Heart right ventricle (tissue), 2 donors: ENCODE data around the gene CT47A1.

DNA sequence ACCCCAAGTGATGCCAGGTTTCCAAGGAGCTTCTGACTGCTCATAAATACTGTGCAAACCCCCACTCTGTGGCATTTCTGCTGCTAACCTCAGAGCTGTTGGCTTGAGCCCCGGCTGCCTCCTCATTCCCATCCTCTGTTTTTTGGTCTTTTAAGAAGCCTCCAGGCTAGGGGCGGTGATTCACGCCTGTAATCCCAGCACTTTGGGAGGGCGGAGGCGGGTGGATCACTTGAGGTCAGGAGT, 11.2 kb downstream of the SLC25A43 start:
- PRO-cap, 2 experiments = no peak in any of the 2 experiments

DNA sequence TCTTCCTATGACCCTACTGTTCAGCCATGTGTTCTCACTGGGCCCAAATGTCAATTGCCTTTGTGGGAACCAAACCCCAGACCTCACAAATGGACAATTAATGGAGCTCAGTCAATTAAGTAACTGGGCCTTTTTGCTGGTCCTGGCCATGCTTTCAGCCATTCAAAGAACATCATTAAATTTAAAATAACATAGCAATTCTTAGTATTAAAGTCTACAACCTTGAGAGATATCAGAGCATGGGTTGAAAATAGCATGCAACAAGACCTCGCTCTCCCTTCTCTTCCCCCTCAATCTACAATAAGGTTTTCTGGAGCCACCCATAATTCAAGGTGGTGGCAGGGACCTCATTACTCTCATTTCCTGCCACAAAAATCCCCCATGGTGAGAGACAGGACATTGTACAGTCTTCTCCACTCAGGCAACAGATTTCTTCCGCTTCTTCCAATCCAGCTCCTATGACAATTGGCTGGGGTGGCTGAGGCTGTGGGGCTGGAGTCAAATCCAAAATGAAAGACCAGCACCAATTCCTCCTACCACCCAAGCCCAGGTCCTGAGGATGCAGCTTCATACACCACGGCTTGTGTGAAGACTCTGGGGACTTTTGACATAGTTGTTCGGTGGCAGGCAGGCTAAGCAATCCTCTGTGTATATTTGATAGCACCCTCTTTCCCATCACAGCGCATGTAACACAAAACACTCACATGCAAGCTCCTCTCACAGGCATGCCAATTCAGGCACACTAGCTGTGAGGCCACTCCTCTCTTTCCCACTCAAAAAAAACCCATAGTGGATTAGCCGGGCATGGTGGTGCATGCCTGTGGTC, 46.5 kb downstream of the SEPTIN6 start:
- PRO-cap, 2 experiments = no peak in any of the 2 experiments

GRCh38 chrX:119691727-119693007, 801 bp downstream of the SEPTIN6 start:
- PRO-cap, 2 experiments = peak in 2 of 2 experiments; most common plus-strand start chrX:119692375 (in 2); most common minus-strand start chrX:119692342 (in 1)

DNA sequence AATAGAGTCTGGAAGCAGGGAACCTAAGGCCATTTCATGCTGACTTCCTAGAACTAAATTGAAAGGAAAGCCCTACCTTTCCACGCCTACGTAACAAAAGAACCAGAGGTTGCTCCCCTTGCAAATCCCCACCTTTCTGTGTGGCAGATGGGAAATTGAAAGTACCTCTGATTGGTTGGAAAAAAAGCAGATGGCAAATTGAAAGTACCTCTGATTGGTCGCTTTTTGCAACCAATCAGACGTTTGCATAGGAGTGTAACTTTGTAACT, 10.0 kb upstream of the AKAP14 start:
- PRO-cap, 2 experiments = no peak in any of the 2 experiments

GRCh38 chrX:119938613-119939088, 4.9 kb downstream of the NKAP start:
- PRO-cap, 2 experiments = no peak in any of the 2 experiments

GRCh38 chrX:119942683-119943040, 889 bp downstream of the NKAP start:
- PRO-cap, 2 experiments = no peak in any of the 2 experiments

DNA sequence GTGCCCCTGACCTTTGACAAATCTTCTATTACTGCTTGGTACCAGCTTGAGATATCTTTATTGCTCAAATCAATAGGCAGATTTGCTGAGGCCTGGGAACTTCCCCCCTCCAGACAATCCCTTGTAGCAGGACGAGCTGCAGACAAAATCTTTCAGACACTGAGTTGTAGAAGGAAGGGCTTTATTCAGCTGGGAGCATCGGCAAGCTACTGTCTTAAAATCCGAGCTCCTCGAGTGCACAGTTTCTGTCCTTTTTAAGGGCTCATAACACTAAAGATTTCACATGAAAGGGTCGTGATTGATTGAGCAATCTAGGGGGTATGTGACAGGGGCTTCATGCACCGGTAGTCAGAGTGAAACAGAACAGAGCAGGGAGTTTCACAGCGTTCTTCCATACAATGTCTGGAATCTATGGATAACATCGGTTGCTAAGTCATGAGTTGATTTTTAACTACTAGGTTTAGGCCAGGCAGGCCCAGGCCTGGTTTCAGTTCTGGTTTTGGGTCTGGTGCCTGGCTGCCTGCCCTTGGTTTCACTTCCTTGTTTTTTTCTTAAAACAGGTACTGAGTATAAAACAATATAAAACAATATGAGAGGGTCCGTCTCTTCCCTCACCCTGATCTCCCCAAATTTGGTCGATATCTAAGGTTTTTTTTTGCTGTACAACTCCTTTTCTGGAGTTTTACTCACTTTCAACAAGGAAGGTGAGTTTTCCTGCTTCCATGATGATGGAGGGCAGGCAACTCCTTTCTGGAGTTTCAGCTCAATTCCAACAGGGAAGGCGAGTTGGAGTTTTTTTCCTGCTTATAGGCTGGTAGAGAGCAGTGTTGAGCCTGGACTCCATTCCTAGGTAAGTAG, 41.6 kb downstream of the RHOXF2B start:
- PRO-cap, 2 experiments = no peak in any of the 2 experiments

- PRO-cap, 2 experiments = no peak in any of the 2 experiments
Observed at GRCh38 chrX:120140473-120140784, 18.0 kb upstream of the RHOXF2 start.

DNA sequence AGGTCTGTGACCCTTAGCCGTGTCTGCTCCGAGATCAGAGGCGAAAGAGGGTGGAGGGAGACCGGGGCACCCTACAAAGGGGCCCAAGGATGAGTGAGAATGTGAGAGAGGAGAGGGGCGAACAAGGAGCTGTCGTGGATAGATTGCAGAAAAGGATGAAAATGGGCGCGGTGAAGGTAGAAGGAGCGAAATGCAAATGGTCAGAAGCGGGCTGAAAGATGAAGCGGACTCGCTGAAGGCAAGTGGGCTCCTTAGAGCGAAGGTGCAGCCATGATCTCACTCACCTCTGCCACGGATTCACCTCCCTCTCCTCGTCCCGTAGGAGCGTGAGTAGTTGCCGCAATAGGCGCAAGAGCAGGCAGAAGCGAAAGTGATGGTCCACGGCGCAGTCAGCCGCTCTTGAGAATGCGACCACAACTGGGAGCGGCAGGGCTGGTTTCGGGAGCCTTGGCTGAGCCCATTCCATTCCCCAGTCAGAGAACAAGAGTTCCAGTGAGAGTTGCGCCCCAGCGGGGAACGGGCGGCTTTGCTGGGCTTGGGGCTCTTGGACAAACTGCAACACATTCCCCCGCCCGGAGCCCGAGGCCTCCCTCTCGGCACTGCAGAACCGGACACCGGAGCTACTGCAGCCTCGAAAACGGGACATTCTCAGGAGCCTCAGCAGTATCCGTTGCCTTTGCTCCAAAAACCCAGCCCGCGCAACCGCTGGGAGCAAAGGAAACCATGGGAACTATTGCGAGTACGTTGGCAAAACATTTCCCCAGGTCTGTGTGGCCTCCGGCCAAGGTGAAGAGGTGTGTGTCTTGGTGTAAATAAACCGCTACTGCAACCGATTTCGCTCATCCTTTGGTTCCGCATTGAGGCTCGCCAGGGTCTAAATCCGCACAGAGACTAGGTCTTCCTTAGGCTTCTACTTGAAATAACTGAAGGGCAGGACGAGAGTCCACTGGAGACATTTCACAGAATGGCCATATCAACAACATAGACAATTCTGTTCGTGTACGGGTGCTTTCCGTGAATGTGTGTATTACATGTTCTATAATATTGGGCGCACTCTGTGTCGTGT, 5.8 kb upstream of the ZBTB33 start:
- PRO-cap, 2 experiments = peak in 2 of 2 experiments; most common plus-strand start position 361 of the sequence (in 2); most common minus-strand start position 732 of the sequence (in 2)

DNA sequence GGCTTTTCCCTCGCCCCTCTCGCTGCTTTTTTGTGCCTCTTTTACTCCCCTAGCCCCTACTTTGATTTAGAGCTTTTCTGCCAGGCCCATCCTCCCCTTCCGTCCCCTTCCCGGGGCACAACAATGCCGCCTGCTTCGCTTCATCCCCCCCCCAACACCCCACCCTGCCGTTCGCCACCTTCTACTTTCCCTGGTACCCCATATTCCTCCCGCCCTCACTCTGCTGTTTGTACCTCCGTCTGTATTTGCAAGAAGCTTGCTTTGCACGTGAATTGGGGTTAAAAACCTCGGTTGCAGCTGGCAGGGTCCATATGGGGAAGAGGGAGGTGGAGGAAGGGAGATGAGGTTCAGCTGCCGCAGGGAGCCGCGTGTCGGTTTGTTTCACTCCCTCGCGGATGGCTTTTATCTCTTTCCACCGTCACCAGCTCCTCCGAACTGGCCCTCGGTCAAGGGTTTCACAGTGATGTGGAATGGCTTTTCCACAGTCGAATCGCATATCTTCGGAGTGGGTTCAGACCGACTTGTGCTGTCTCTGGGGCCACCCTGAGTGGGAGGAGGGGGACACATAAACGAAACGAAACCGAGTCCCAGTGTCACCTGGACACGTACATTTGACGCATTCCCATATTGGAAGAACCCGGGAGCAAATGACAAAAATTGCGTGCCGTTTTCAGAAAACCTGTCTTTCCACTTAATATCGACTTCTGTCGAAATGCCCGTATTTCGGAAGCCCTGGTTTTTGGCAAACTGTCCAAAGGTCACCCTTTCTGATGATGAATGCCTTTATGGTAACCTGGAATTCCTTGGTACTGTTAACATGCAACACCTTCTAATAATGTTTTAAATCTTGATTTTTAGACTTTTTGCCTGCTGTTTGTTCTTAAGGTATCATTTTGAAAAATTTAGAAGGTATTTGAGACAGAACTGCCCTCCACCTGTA, 913 bp downstream of the ZBTB33 start:
- PRO-cap, 2 experiments = peak in 2 of 2 experiments; most common minus-strand start position 378 of the sequence (in 1)

- PRO-cap, 2 experiments = no peak in any of the 2 experiments
Observed at GRCh38 chrX:120754939-120755648, 120.6 kb downstream of the CT47B1 start.

DNA sequence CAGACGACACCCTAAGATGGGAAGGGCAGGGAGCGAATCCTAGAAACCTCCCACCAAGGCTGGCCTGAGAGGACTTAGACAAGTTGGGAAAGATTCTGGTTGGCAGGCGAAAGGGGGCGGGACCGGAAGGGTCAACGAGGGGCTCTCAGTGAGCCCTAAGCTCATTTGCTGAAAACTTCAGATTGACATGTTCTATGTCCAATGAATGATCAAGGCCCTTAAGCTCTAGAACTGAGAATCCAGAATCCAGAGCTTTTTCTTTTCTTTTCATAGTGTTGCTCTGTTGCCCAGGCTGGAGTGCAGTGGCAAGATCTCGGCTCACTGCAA, at the start of gene CT47A1:
Gene CT47A1 (minus strand): TSS at position 76 of the 327 bp plus-strand sequence.
- PRO-cap, 2 experiments = no peak in any of the 2 experiments

DNA sequence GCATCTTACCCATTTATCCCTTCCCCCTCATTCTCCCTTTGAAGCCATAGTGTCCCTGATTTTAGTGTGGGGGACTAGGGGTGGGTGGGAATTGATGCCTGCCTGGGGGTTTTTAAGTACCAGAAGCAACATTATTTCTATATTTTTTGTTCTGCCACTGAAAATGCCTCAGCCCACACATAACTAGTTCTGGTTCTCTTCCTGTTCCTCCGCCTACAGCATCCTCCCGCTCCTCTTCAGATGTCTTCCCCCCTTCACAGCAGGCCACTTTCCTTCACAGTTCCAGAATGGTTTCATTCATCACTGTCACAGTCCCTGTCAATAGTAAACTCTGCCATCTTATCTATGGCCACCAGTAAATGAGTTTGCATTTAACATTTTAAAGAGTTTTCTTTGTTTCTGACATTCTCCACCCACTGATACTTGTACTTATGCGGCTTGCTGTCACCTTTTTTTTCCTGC, 114.0 kb downstream of the GLUD2 start:
- PRO-cap, 2 experiments = peak in 1 of 2 experiments; most common minus-strand start position 236 of the sequence (in 1)

DNA sequence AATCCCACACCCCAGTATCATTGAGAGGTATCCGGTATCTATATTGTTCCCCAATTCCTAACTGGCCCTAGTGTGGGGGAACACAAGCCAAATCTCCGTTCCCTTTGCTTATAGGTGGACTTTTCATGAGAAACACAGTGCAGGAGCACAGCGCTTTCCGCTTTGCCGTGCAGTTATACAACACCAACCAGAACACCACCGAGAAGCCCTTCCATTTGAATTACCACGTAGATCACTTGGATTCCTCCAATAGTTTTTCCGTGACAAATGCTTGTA, 1.6 kb downstream of the GRIA3 start:
- PRO-cap, 2 experiments = no peak in any of the 2 experiments

DNA sequence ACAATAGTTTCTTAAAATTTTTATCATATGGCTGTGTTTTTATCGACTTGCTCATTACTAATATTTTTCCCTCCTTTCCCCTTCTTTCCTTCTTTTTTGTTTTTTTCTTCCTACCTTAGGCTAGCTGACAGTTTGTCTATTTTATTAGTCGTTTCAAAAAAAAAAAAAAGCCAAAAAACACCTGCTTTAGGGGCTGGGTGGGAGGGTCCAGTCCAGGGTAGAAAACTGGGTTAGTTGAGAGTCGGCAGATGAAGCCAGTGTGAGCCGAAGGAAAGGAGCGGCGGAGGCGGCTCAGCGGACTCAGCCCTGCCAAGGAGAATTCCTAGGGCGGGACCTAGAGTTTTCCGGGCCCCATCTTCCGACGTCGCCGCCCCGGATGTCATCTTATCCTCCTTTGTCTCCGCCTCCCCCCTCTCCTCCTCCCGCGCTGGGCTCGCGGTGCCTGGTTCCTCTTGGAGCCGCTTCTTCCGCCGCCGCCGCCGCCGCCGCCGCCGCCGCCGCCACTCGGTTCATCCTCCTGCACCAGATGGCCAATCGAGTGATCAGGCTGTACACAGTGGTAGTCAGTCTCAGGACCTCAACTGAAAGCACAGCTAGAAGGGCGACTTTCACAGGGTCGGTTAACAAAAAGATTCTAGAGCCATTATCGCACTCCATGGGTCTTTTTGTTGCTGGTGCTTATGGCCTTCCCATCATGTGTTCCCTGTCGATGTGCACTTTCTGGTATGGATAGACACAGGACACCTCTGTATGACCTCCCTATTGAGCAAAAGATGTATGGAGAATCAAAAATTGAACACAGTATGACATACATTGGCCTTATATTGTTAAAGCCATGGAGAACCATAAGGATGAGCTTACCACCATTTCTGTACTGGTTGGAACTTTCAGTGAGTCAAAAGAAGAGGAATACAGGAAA, 32.2 kb upstream of the THOC2 start:
- PRO-cap, 2 experiments = peak in 2 of 2 experiments; most common plus-strand start position 420 of the sequence (in 1); most common minus-strand start position 324 of the sequence (in 2)

- PRO-cap, 2 experiments = no peak in any of the 2 experiments
Observed at GRCh38 chrX:123809960-123810305, 49.9 kb upstream of the XIAP start.

DNA sequence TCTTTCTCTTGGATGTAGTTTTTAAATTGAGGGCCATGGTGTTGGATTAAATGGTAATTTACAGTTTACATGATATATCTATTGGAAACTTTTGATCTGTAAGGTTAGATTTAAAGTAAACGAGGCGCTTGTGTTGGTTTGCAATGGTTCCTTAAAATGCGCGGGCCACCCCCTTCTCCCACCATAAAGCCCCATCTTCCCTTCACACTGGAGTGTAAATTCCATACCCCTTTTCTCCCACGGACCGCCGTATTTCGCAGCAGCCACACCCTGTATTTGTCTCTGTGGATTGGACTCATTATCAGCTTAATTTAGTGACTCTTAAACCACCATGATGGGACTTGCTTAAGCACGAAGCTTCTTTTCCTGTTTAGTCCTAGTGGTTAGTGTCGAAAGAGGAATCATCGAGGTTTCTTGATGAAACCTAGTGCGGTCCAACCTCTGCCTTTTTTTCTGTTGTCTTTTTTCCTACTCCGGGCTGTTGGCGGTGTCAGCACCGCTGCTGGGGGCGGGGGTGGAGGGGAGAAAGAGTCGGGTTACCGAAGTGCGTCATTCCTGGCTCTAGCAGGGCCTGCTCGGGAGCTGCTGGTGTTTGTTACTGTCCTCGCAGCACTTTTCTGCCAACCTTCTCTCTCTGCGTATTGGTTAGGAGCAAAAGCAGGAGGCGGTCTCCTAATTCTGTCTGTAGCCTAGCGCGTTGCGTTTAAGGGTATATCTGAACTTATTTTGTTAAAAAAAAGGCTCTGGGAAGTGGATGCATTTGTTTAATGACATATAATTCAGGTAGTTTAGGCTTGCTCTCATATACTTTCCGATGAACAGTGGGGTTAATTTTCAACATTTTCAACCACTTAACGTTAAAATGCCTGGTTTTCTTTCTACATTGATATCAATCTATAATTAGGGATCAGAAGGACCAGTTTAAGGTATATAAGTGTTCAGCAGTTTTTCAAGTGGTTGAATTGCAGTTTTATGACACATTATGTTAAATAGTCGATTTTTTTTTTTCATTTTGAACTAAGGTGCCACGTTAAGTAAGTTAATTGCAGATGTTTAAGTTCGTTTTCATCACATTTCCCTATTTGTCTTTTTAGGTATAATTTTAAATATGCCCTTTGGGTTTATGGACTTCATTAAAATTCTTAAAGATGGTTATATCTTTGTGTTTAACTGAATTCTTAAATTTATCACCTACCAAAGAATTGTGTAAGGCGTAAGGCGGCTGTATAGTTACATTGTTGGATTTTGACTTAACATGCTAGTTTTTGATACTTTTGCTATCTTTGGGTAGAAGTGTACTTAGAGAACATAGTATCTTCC, 1.6 kb downstream of the STAG2 start:
- PRO-cap, 2 experiments = peak in 2 of 2 experiments; most common plus-strand start position 641 of the sequence (in 2); most common minus-strand start position 455 of the sequence (in 2)

DNA sequence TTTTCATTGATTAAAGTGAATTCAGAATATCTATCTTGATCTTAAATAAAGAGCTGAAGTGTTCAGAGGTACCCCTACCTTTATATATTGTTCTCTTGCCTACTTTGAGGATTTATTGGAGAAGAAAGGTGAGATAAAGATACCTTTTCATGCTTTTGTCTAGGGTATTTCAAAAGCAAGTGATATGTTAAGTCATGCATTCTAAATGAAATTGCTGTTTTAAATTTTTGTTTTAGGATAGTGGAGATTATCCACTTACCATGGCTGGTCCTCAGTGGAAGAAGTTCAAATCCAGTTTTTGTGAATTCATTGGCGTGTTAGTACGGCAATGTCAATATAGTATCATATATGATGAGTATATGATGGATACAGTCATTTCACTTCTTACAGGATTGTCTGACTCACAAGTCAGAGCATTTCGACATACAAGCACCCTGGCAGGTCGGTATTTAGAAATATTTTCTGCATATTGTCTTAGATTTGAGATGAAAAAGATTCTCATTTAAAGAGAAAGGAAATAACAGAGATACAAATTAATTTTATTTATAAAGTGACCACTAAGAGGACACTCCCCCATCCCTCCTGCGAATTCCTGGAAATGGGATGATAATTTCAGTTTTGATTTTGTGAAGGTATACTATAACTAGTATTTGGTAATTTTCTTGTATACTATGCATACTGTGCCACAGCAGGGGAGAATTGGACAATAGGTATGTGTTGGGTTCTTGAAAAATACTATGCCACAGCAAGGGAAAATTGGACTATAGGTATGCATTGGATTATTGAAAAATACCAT, 83.6 kb downstream of the STAG2 start:
- PRO-cap, 2 experiments = no peak in any of the 2 experiments

DNA sequence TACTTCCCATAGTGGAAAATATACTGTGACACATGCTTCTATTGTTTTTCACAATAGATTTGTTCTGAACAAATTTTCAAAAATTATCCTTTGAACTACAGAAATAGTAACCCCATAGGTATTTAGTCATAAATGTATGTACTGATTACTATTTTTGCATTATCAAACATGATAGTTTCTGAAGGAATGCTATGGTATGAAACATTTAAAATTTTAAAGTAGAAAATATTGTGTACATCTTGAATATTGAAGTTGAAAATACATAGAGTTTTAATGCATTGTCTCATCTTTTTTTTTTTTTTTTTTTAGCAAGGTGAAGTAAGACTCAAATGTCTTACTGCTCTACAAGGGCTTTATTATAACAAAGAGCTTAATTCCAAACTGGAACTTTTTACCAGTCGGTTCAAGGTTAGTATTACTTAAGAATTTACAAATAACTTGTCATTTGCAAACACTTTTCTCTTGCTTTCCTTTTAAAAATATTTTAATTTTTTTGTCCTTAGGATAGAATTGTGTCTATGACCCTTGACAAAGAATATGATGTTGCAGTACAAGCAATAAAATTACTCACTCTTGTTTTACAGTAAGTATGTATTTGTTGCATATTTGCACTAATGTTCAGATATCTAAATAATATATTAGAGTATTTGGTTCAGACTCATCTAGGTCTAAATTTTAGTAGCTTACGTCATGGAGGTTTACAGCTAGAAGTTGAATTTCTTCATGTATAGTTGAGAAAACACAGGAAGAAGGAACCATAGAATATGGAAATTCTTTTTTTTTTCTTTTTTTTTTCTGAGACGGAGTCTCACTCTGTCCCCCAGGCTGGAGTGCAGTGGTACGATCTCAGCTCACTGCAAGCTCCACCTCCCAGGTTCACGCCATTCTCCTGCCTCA, 89.6 kb downstream of the STAG2 start:
- PRO-cap, 2 experiments = no peak in any of the 2 experiments

DNA sequence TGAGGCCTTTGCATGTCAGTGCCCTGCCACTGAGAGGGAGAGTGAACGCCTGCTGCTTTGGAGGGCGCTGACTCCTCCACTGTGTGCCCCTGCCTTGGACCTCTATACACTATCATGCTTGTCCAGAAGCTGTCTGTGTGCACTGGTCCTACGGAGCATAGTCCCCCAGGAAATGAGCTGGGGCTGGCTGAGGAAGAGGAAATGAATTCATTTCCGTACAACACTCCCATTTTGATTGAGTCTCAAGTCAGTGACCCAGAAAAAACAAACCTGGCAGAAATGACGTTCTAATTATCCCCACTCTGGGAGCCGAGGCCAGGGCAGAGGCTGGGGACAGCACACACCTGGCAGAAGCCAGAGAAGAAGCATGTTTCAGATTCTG, 80.5 kb downstream of the SH2D1A start:
- PRO-cap, 2 experiments = no peak in any of the 2 experiments